Lower leg skin (tissue), 2 donors: ENCODE data around the genes ERP27 and STRAP.

DNA sequence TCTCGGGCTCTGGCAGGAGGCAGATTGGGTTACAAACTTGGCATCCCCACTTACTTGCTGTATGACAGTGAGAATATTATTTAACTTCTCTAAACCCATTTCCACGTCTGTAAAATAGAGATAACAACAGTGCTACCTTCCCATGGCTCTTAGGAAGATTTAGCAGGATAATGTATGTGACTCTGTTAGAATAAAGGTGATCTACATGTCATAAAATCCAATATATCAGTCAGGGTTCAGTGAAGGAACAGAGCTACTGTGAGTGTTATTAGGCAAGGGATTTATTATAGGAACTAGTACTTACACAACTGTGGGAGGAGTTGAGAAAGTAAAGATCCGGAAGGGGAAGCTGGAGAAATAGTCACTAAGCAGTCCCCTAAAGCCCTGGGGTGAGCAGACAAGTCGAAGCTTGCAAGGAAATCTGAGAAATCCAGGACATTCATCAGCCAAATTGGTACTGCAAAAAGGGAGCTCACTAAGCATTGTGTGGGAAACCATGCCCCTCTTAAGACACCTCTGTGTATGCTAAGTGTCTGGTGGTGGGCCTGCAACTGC lies 92.0 kb upstream of the ATF7IP start:
- PRO-cap, result no peak
- RAMPAGE, long total RNA, 2 experiments, result no peak in any of the 2 experiments

- PRO-cap, result no peak
- RAMPAGE, long total RNA, 2 experiments, result no peak in any of the 2 experiments
Observed at GRCh38 chr12:14417698-14418282, 52.3 kb downstream of the ATF7IP start.

GRCh38 chr12:14429773-14430277 lies 64.3 kb downstream of the ATF7IP start:
- PRO-cap, result no peak
- RAMPAGE, long total RNA, 2 experiments, result no peak in any of the 2 experiments

GRCh38 chr12:14665461-14665736 lies 31.0 kb downstream of the GUCY2C start:
- PRO-cap, result no peak
- RAMPAGE, long total RNA, 2 experiments, result no peak in any of the 2 experiments

DNA sequence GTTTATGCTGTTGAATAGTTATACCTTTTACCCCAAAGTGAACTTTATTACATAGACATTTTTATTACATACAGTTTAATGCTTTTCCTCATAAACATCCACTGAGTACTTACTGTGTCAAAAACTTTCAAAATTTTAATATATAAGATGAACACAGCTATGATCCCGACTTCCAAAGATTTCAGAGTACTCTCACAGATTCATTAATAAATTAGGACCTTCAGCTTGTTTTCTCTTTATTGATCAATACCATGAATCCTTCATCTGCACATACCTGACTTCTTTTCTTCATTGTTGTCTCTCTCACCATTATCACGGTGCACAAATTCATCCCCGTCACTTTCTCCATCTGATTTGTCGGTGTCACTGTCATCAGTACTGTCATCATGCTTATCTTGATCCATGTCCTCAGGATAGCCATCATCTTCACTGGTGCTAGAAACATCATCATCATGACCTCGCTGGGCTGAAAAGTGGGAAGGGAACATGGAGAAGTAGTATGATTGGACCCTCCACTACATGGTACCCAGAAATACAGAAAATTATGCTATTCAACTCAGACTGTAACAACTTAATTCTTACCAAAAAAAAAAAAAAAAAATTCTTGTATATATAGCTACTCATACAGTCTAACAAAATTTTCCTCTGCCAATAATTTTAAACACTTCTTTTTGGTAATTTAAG lies 9.7 kb downstream of the WBP11 start:
- PRO-cap, result no peak
- RAMPAGE, long total RNA, 2 experiments, result no peak in any of the 2 experiments

- PRO-cap, result no peak
- RAMPAGE, long total RNA, 2 experiments, result no peak in any of the 2 experiments
Observed at GRCh38 chr12:14849598-14850169, 6.4 kb upstream of the ART4 start.

DNA sequence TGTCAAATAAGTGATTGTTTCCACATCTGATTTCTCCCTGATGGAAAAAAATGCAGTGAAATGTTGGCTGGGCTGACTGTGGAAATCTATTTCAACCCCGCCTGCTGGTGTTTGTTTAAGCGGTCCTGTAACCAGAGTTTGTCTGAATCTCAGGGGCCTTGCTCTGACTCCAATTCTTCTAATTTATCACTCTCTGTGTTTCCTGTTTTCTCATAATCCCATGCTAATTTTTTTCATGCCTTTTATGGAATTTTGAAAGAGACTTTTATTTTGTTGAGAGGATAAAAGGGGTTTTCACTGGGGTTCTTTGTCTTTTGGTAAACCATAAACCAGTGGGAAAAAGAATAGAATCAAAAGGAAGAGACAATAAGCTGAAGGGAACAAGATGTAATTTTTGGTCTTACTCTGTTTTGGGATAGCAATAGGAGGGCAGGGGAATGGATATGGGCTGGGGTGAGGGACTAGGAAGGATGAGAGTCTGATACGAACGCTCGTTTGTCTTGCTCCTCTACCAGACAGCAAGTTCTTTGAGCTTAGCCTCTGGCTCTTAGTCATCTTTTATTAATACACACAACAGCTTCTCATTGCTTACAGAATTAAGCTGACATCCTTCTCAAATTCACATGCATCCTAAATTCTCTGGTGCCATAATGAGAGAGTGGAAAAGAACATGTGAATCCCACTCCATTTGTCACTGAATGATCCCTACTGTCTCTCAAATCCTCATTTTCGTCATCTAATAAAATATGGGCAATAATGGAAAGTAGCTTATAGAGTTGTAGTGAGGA lies 8.1 kb upstream of the MGP start:
- PRO-cap, result unidirectional peak, minus-strand start at position 144 of the sequence; bidirectional peak, plus-strand start at position 590 of the sequence, minus-strand start at position 509 of the sequence
- RAMPAGE, long total RNA, 2 experiments, result no peak in any of the 2 experiments

DNA sequence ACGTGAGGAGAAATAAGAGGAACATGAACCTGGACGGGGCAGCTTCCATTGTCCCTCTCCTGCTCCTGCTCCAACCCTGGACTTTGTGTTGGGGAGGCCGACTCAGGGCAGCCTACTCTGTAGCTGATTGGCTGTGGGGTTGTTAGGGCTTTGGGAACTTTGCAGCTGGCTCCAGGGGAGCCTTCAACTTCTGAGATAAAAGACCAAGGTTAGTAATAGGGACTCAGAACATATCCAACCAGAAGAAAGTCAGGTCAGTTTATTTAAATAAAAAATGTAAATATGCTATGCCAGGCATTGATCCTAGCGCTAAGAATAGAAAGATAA lies at the start of gene ERP27:
Gene ERP27 (minus strand): TSS at position 78 of the 327 bp plus-strand sequence.
- PRO-cap, result no peak
- RAMPAGE, long total RNA, 2 experiments, result no peak in any of the 2 experiments

DNA sequence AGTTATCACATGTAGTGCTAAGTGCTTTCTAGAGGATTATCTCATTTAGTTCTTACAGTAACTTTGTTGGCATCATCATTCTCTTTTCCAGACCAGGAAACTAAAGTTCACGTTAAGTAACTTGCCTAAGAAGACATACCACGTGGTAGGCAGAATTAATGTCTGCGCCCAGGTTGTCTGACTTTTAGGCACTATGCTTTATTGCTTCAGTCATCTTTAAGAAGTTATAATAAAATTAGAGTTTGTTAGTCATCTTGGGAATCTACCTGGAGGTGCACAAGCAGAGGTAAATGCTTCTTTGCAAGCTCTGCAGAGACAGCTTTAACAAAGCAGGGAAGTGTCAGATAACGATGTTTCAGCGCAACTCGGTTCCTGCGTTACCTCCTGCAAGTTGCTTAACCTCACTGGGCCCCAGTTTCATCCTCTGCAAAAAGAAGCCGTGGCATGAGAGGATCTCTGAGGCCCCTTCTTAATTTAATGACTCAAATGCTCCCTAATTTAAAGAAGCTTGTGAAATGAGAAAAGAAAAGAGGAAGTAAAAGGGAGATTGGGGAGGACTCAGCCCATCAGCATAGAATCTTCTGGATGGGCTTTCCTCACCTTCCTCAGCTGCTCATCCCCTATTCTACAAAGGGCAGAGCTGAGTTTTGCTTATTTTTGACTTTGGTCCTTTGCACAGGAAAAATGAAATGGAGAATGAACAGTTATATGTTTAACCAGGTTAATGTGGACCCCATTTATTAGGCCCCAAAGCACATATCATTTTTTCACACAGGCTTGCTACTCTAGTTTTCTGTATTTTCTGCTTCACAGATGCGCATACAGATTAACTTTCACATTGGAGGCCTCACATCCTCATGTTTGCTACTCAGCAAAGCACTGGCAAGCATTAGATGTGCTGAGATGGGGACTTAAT lies 5.2 kb downstream of the ARHGDIB start:
- PRO-cap, result no peak
- RAMPAGE, long total RNA, 2 experiments, result no peak in any of the 2 experiments

DNA sequence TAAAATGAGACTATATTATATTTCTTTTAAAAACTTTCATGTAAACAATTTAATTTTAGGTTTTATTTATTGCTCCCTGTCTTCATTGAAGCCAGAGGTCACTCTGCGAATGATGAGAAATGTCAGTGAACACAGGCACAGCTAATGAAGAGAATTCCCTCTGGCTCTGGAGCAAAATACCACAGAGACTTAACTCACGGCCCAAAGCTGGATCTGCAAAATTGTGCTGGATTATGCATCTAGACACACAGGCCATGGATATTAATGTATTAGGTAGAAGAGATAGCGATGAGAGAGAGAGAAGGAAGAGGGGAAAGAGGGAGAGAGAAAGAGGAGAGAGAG lies 3.9 kb downstream of the ARHGDIB start:
- PRO-cap, result no peak
- RAMPAGE, long total RNA, 2 experiments, result no peak in any of the 2 experiments

DNA sequence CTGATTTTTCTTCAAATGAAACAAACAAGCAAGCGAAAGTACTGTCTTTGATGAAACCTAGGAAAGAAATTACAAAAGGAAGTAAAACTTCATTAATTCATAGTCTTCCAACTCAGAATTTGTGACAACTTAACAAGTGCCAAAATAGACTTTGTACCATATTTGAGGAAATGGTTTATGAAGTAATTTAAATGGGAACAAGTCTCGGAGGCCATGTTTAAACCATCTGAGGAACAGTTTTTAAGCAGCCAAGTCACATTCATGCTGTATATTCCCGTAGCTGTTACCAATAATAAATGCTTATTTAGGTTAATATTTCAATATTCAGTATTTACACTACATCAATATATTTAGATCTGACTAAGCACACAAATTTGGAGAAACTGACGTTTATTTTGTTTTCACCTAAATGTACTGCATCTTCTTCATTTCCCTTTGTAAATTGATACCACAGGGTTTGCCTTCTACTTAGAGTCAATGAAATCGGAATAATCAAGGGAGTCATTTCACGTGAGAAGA lies 838 bp upstream of the ARHGDIB start:
- PRO-cap, result no peak
- RAMPAGE, long total RNA, 2 experiments, result no peak in any of the 2 experiments

GRCh38 chr12:15162938-15164019 lies 57.9 kb downstream of the RERG start:
- PRO-cap, result no peak
- RAMPAGE, long total RNA, 2 experiments, result no peak in any of the 2 experiments

DNA sequence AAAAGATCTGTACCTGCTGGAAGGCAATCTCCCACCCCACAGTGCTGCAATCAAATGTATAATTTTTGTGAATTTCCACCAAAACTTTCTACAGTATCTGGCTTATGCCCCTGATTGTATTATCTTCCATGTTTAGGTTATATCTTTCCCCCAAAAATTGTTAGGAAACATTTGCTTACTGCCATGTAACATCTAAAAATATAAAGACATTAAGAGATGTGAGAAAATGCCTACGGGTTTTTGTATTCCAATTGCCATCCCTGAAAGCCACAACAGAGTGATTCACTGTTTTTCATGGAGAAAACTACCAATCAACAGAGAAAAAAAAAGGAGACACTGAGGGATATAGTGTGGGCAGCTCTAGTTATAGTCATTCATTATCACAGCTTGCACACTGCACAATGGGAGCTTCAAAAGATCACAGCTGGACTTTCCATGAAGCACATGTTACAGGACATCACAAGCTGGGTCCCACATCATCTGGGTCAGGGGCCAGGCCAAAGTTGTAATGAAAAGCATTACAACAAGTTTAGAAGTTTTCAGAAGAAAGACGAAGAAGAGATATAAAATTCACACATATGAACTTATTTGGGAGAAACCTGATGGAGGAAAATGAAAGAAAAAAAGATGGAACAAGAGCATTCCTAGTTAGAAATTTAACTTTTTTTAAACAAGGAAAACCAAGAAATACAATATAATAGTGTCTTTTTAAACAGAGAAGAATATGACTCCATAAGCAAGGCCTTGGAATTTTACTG lies 41.6 kb downstream of the RERG start:
- PRO-cap, result no peak
- RAMPAGE, long total RNA, 2 experiments, result no peak in any of the 2 experiments

DNA sequence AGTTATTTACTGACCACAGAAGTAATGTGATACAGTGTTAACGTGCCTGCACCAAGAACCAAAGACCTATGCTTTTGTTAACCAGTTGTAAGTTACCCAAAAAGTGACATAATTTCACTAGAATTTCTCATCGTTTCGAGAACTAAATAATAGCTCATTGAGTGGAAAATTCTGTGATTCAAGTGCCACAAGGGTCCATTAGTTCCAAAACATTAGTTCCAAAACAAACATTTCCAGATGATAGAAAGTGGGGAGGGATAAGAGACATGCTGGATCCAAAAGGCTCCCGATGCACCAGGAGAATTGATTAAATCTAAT lies 14.2 kb downstream of the RERG start:
- PRO-cap, result no peak
- RAMPAGE, long total RNA, 2 experiments, result no peak in any of the 2 experiments

DNA sequence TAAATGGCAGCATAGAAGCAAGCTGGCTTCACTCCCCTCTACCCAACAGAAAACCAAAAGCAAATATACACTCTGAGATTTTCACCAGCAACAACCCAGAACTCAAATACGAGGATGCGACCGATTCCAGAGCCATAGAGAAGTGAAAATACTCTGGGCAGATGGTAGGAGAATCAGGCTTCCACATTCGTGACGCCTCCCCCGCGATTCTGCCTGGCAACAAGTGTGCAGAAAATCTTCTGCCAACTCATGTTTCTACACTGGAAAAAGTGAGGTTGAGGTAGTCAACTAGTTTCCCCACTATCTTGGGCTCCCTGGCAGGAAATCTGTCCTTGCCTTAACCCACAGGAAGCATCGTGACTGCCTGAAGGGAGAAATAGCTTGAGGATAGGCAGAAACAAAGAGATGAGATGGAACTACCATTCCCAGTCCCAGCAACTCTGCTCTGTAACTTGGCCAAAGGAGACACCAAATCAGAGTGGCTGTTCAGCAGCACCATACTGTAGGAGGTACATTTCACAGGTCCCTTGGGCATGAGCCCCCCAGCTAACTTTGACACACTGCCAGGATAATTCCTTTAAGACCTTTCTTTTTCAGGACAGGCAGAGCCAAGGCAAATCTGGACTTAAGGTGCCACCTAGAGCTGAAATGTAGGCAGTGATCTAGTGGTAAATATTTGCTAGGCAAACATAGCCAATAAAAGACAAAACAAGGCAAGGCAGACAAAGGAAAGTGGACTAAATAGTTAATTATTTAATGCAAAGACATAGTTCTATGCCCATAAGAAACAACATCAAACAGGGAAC lies 205.0 kb downstream of the PTPRO start:
- PRO-cap, result no peak
- RAMPAGE, long total RNA, 2 experiments, result no peak in any of the 2 experiments

GRCh38 chr12:15689703-15690394 lies 99.3 kb downstream of the EPS8 start:
- PRO-cap, result no peak
- RAMPAGE, long total RNA, 2 experiments, result no peak in any of the 2 experiments

DNA sequence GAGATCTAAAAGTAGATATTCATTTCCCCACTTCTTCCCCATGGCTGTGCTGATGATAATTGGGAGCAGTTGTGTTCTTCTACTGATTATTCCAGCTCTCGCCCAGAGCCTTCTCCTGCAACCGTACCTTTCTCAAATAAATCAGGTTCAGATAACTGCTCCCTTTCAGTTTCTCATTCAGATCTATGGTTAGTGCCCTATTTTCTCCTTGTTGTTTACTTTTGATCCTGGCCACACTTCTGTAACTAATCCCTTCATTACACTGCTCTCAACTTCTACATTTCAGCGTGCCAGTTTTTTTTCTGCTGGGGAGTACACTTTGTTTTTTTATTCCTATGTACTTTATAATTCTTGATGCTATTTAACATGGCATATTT lies 2.8 kb upstream of the STRAP start:
- PRO-cap, result no peak
- RAMPAGE, long total RNA, 2 experiments, result no peak in any of the 2 experiments

- PRO-cap, result bidirectional peak, plus-strand start at chr12:15882413, minus-strand start at chr12:15882274
- RAMPAGE, long total RNA, 2 experiments, result start-site peak on the plus strand in 2 of 2 experiments, at chr12:15882385-15882609 at its widest, 21 to 337 reads per replicate
Observed at GRCh38 chr12:15882188-15883043, at the start of gene STRAP. STRAP (plus strand) TSS chr12:15882387.

DNA sequence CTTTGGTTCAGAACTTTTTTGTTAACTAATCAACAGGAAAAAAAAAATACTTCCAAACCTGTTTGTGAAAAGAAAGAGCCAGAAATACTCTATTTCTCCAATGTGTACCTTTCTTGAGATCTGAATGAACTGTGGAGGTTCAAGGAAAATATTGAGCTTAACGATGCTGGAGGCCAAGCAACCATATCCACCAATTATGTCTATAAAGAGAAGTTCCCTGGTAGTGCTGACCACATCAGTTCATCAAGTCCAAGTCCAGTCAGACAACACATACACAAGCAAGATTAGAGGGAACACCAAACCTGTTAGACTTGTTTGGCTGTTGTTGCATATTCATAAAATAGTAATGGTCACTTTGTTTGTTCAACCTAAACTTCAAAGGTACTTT lies 81.7 kb downstream of the LMO3 start:
- PRO-cap, result no peak
- RAMPAGE, long total RNA, 2 experiments, result no peak in any of the 2 experiments

DNA sequence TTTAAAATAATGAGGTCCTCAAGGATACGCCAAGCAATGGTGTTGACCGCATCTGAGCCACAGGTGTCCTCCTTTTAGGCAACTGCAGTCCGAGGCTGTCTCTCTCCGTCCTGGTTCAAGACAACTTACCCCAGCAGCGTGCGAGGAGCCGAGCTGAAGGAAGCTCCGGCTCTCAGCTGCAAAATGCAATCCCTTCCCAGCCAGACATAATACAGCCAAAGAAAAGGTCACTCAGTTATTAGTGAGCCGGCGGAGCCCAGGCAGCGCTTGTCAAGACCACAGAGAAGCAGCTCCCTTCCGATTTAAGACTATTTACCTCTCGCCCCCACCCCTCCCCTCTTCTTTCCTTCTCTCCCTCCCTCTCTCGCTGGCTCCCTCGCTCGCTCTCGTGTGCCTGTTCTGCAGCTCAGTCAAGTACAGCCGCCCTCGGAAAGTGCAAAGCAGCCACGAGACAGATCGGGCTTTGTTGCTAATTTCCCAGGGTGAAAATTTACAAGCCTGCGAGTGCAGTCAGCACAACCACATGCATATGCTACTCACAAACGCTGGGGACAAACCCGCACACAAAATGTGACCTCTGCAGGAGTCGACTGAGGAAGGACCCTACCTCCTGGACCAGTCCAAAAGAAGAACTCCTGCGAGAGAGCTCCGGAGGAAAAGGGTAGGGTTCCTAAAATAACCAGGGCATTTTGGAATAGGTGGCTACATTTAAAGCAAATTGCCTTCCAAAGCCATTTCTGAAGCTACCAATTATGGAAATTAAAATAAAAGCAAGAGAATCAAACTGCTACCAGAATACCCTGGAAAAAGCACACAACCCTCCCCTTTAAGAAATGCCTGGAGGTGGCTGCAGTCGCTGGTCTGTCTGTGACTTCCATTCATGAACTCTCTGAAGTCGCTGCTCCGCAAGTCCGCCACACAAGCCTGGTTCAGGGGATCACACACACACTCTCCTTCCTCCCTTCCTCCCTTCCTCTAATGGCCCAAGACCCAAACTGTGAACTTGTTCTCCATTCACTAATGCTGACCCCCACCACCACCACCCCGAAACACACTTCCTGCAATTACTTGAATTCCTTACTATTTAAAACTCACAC lies 596 bp upstream of the LMO3 start:
- PRO-cap, result unidirectional peak, minus-strand start at position 388 of the sequence
- RAMPAGE, long total RNA, 2 experiments, result start-site peak on the minus strand in 2 of 2 experiments, centred at positions 280 to 461 of the sequence, 6 to 7 reads per replicate